Placental epithelial cell (primary cell): Measurements from ENCODE around the genes POLR1F and DNAH11.

GRCh38 chr7:18814353-18814781, 303.1 kb downstream of the TWIST1 start:
- CAGE, long polyA plus RNA: no peak

- CAGE, long polyA plus RNA: no peak
These were observed 263.2 kb upstream of the FERD3L start for GRCh38 chr7:19408437-19408802.

- CAGE, long polyA plus RNA: no peak
These were observed at the start of gene POLR1F for GRCh38 chr7:19708242-19709442. Gene POLR1F (minus strand): TSS chr7:19709037.

- CAGE, long polyA plus RNA: no peak
These were observed 64.3 kb downstream of the MACC1 start for GRCh38 chr7:20152882-20153352.

DNA sequence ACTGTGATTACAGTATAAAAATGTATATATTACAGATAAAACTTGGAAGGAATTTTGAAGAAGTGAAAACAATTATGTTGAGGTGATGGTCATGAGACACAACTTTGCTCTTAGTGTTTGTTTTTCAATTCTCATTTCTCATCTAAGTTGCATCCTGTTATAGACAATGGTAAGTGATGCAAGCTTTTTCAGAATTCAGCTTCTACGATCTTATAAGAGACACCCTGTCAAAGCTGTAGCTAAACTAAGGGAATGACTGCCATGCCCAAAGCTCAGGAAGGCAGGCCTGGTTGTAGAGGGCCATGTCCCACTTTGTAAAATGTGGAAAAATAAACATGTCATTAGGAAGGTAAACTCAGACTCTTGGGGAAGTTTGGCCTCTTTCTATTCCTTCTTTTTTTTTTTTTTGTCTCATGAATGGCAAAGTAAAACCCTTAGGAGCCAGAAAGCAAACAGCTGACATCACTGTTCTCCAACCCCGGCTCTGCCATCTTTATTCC, 23.7 kb downstream of the MACC1 start:
- CAGE, long polyA plus RNA: no peak

DNA sequence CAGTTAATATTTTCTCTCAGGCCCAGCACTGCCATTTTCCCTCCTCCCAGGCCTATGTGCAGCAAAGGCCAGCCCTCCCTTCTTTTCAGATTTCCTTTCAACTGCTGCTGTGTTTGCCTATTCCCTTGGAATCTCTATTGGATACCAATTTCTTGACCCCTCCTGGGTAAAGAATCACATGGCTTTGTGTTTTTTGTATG, 20.1 kb downstream of the MACC1 start:
- CAGE, long polyA plus RNA: no peak

DNA sequence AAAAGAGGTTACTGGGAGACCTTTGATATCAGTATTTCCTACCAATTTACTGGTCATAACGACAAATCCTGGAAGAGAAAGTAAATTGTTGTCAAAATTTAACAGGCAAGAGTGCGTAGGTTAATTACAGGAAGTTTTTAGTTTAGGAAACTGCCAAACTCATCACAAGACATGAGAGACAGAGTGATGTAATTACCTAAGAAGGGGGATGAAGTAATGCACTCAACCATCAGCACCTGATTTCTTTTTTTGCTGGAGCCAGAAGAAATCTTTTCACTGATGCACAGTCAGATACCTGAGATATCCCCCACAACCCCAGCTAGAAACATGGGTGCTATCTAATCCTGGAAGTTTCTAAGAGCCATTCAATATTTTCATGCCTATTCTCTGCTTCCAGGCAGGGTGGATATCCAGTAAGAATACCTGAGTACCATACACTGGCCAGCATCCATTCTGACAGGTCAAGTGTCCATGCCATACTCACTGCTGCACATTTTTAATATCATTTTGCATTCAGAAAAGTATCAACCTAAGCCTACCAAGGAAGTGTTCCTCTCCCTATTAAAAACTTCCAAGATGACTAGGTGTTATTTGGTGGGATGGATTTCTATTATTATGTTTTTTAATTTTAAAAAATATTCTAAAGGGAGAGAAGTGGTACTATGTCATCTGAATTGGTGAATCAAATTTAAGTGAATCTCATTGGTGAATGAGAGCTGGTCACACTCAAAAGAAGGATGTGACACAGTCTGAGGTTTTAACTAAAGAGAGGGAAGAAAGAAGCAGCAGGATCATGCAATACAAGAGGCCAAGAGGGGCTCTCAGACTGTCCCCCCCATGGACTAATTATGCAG, 16.5 kb downstream of the MACC1 start:
- CAGE, long polyA plus RNA: no peak

GRCh38 chr7:20220819-20221688, 3.9 kb upstream of the MACC1 start:
- CAGE, long polyA plus RNA: no peak

DNA sequence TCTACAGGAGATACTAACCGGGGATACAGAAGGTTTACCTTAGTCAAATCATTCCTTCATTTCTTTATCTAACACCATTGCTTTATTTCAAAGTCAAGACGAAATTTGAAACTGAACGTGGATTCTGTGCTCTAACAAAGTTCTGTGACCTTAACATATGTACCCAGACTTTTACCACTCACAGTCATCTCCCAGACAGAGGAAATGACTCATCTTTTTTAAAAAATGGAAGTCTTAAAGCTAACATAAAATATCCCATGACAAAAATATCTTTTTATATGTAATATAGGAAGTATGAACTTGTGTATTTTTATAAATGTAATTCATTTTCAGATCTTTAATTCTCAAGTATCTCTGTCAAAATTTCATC, 29.1 kb upstream of the ITGB8 start:
- CAGE, long polyA plus RNA: no peak

DNA sequence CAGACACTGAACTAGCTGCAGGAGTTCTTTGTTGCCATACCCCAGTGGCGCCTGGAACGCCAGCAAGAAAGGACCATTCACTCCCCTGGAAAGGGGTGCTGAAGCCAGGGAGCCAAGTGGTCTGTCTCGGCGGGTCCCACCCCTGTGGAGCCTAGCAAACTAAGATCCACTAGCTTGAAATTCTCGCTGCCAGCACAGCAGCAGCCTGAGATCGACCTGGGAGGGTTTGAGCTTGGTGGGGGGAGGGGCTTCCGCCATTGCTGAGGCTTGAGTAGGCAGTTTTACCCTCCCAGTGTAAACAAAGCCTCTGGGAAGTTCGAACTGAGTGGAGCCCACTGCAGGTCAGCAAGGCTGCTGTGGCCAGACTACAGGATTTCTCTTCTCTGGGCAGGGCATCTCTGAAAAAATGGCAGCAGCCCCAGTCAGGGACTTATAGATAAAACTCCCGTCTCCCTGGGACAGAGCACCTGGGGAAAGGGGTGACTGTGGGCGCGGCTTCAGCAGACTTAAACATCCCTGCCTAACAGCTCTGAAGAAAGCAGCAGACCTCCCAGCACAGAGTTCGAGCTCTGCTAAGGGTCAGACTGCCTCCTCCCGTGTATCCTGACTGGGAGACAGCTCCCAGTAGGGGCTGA, 281.1 kb upstream of the SP4 start:
- CAGE, long polyA plus RNA: no peak

DNA sequence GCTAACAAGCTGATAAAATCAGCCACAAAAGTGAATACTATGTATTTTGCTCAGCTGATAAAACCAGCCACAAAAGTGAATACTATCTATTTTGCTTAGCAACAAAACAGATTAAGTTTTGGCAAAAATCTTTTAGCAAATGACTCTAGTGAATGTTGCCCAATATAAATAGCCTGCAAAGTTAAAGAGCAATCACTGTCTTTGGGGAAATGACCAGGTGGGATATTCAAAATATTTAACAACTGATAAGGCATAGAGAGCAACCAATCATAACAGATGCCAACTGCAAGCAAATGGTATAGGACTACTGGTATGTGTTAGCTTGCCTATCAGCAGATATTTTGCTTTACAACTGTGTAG, 44.5 kb upstream of the SP4 start:
- CAGE, long polyA plus RNA: no peak

DNA sequence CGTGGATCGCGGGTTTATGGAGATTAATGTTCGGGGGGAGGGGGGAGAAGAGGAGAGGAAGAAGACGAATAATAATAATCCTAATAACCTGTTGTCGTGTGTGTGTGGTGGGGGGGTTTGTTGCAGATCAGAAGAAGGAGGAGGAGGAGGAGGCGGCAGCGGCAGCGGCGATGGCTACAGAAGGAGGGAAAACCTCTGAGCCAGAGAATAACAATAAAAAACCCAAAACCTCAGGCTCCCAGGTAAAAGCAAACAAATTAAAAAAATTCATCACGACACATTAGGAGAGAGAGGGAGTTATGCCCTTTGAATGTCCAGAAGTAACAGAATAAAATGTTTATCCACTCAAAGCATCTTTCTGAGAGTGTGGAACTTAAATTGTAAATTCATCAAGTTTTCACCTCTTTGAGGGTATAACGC, 678 bp downstream of the SP4 start:
- CAGE, long polyA plus RNA: no peak

DNA sequence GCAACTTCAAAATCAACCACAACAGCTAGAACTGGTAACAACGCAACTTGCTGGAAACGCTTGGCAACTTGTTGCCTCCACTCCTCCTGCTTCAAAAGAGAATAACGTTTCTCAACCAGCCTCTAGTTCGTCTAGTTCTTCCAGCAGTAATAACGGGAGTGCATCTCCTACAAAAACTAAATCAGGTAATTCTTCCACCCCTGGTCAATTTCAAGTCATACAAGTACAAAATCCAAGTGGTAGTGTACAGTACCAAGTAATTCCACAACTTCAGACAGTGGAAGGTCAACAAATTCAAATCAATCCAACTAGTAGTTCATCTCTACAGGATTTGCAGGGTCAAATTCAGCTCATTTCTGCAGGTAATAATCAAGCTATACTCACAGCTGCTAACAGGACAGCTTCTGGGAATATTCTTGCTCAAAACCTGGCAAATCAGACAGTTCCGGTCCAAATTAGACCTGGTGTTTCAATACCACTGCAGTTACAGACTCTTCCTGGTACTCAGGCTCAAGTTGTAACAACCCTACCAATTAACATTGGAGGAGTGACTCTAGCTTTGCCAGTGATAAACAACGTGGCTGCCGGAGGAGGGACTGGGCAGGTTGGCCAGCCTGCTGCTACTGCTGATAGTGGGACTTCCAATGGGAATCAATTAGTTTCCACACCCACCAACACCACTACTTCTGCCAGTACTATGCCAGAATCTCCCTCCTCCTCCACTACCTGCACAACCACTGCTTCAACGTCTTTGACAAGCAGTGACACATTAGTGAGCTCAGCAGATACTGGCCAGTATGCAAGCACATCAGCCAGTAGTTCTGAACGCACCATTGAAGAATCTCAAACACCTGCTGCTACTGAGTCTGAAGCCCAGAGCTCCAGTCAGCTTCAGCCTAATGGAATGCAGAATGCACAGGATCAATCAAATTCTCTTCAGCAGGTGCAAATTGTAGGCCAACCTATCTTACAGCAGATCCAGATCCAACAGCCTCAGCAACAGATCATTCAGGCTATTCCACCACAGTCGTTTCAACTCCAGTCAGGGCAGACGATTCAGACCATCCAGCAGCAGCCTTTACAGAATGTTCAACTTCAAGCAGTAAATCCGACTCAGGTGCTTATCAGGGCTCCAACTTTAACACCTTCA, 1.9 kb downstream of the SP4 start:
- CAGE, long polyA plus RNA: no peak

- CAGE, long polyA plus RNA: no peak
These were observed at the start of gene DNAH11 for GRCh38 chr7:21542674-21543645. Gene DNAH11 (plus strand): TSS chr7:21543039.

- CAGE, long polyA plus RNA: no peak
These were observed 3.5 kb upstream of the CDCA7L start for GRCh38 chr7:21949111-21949593.

GRCh38 chr7:22104434-22104820, 158.7 kb upstream of the CDCA7L start:
- CAGE, long polyA plus RNA: no peak

GRCh38 chr7:22124996-22125817, 179.5 kb upstream of the CDCA7L start:
- CAGE, long polyA plus RNA: no peak

DNA sequence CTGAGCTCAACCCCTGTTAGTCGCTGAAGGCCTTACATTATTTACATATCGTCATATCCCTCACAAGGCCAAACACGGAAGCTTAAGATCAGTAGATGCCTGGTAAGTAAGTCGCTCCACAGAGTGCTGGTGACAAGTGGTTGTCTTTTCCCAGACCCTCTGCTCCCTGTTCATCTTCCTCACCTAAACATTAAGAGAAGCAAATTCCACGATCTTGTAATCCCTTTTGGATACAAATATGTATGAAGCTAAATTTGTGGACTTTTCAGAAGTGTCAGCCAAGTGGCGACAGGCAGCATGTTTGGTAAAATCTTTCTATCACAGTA, 55.0 kb downstream of the RAPGEF5 start:
- CAGE, long polyA plus RNA: no peak

DNA sequence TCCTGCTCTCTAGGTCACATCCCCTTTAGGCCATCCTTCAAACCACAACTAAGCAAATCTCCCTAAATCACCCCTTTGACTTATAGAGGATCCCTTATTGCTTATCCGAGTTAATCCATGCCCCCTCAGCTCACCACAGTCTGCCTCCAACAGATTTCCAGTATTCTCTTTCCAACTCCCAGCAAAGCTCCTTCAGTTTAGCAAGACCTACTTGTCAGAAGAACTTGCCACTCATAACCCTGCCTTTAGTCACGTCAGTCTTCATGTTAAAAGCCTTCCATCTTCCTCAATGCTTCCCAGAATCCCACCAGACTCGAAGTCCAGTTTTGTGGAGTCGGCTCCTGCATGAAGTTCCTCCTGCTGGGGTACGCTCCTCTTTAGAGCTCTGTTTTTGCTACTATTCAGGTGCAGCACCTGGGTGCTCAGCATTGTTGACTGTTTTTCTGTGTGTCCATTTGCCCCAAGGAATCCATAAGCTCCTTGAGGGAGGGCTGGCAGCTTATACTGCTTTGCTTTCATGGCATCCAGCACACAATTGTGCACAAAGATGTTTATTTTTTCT, 38.4 kb downstream of the RAPGEF5 start:
- CAGE, long polyA plus RNA: no peak

- CAGE, long polyA plus RNA: no peak
These were observed 23.2 kb downstream of the RAPGEF5 start for GRCh38 chr7:22333537-22334449.